Peritoneum (tissue), 1 donor: ENCODE results near the gene PLBD2.

- PRO-cap: no peak
Observed at GRCh38 chr12:113232287-113232849, 11.1 kb downstream of the TPCN1 start.

GRCh38 chr12:113259256-113260592 lies 38.5 kb downstream of the TPCN1 start:
- PRO-cap: no peak

DNA sequence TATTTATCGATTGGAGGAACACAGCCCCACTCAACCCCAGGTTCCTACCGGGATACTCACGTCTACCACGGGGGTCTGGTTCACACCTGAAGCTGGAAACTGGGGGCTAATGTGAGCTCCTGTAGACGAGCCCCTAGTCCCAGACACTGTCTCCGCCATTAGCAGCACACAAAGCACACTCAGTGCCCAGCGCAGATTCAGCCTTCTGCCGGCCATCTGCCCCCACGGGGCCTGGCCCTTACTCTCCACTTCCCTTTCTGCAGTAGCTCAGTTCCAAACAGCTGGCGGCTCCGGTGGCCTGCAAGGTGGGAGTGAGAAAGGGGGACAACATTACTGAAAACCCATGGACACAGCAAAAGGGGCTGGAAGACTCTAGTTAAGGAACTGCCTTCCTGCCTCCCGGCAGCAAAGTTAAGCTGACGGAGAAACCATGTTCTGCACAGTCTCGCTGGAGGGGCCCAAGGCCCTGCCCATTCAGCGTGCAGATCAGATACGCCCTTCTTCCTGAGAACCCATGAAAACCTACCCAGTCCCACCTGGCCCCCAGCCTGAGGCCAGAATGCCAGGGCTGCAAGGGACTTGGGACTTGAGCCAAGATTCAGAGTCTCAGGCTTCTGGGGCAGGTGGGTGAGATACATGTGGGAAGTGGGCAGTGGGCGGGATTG lies 2.1 kb downstream of the SLC8B1 start:
- PRO-cap: no peak

DNA sequence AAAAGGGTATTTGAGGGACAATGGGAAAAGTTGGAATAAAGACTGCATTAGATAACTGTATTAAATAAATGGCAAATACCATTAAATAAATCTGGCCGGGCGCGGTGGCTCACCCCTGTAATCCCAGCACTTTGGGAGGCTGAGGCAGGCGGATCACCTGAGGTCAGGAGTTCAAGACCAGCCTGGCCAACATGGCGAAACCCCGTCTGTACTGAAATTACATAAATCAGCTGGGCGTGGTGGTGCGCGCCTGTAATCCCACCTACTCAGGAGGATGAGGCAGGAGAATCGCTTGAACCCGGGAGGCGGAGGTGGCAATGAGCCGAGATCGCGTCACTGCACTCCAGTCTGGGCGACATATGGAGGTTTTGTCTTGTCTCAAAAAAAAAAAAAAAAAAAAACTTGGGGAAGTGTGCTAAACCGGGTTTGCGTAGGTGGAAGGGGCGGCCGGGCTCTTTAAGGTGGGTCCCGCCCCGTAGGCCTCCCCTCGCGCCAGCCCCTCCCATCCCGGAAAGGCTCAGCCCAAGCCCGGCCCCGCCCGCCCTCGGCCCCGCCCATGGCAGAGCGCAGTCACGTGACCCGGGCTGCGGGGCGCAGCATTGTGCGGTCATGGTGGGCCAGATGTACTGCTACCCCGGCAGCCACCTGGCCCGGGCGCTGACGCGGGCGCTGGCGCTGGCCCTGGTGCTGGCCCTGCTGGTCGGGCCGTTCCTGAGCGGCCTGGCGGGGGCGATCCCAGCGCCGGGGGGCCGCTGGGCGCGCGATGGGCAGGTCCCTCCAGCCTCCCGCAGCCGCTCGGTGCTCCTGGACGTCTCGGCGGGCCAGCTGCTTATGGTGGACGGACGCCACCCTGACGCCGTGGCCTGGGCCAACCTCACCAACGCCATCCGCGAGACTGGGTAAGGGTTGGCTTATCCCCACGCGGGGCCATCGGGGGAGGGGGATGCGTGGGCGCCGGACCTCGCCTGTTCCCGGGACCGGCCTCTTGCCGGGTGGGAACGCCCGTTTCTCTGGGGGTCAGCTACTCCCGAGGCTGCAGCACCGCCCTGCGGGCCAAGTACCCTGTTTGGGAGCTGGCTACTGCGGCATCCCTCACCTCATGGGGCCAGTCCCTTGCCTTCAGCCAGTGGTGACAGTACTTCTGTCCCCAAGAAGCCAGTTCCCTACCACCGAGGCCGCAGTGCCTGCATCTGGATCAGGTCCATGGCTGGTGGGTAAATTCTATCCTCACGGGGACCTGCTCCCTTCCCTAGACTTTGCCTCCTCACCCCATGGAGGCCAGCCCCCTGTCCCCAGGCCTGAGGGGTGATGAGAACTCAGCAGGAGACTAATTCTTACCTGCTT lies at the start of gene PLBD2:
PLBD2 (plus strand) TSS at position 596 of the 1,344 bp plus-strand sequence.
- PRO-cap: unidirectional peak, plus-strand start at position 599 of the sequence

DNA sequence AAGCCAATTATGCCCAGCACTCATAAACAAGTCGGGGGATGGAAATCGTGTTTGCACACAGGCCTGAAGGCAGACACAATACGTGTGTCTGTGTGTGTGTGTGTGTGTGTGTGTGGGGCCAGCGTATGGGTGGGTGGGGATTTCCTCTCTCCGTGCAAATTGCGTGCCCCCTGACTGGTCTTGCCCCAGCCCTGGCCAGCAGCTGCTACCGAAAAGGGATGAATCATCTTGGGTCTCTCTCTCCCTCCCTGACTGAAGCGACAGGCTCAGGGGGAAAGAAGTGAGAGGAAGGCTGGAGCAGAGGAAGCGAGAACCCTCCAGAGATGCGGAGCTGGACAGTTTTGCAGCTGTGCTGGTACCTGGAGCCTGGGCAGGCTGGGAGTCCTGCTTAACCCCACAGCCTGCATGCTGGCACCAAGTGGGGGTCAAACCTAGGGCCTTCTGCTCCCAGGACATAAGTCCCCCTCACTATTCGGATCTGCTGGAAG lies 103.0 kb downstream of the RBM19 start:
- PRO-cap: no peak

DNA sequence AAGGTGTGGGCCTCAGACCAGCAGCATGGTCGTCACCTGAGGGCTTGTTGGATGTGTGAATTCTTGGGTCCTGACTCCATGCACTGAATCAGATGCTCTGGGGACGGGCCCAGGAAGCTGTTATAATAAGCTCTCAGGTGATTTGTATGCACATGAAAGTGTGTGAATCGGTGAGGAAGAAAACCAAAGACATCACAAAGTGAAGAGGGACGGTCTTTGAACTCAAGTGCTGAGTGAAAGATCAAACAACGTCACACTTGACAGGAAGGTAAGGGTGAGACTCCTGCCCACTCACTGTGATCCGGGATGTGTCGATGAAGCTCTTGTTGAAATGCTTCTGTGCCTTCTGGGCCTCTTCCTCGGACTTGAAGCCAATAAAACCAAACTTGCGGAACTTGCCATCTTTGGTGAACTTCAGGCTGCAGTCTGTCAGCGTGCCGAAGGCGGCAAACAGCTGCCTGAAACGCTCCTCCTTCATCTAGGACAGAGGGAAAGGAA lies 4.1 kb downstream of the RBM19 start:
- PRO-cap: no peak

GRCh38 chr12:114407908-114408420 lies 2.0 kb upstream of the TBX5 start:
- PRO-cap: no peak

DNA sequence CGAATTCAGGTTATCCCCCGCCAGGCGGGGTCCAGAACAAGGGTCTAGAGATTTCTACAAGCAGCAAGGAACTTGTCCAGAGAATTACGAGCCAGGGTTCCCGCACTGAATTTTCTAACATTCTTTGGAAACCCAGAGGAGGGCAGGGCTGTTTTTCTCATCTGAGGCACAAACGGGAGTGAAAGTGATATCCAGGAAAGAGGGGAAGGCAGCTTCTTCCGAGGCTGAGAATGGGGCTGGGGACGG lies 16.2 kb downstream of the TBX3 start:
- PRO-cap: no peak

DNA sequence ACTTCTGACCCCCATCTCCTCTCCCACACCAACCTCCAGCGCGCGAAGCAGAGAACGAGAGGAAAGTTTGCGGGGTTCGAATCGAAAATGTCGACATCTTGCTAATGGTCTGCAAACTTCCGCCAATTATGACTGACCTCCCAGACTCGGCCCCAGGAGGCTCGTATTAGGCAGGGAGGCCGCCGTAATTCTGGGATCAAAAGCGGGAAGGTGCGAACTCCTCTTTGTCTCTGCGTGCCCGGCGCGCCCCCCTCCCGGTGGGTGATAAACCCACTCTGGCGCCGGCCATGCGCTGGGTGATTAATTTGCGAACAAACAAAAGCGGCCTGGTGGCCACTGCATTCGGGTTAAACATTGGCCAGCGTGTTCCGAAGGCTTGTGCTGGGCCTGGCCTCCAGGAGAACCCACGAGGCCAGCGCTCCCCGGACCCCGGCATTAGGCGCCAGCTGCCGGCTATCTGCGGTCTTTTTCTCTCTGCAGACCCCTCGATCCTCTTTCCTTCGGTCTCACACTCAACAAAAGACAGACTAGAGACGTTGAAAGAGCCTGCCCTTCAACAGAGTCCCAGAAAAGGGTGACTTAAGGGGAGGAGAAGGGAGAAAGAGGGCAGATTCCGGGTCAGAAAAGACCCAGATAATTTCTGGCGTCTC lies 3.0 kb upstream of the TBX3 start:
- PRO-cap: no peak

- PRO-cap: no peak
Observed at GRCh38 chr12:114773901-114774391, 90.0 kb upstream of the TBX3 start.

GRCh38 chr12:114812848-114813137 lies 128.8 kb upstream of the TBX3 start:
- PRO-cap: no peak

DNA sequence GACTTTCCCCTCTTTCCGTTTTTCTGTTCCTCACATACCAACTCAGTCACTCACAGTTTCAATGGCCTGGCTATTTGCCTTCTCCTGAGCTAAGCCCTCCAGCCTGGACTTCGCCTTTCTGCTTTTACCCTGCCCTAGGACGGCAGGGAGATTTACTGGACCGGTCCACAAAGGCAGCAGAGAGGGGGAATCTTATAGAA lies 219.1 kb upstream of the TBX3 start:
- PRO-cap: no peak

GRCh38 chr12:115093926-115094549 lies 410.1 kb upstream of the TBX3 start:
- PRO-cap: no peak

GRCh38 chr12:115135772-115136376 lies 451.9 kb upstream of the TBX3 start:
- PRO-cap: no peak

- PRO-cap: no peak
Observed at GRCh38 chr12:115335708-115336135, 651.7 kb upstream of the TBX3 start.

- PRO-cap: no peak
Observed at GRCh38 chr12:115623712-115624113, 653.8 kb downstream of the MED13L start.

DNA sequence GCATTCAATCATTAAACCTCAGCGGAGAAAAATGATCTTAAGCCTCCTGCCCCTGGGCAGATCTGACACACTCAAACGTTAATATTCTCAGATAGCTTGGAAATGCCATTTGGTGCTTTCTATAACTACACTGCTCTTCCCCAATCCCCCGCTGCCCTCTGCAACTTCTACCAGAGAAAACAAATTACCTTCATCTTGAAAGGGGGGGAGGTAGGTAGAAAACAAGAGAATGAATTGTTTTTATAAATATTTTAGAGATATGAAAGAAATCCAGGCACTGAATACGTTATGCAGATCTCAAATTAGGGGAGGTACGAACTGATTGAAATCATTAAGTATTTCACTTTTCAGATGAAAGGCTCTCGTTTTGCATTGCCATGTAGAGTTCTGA lies 521.1 kb downstream of the MED13L start:
- PRO-cap: no peak

- PRO-cap: no peak
Observed at GRCh38 chr12:115791329-115791900, 486.1 kb downstream of the MED13L start.

GRCh38 chr12:116028513-116028879 lies 249.0 kb downstream of the MED13L start:
- PRO-cap: no peak

DNA sequence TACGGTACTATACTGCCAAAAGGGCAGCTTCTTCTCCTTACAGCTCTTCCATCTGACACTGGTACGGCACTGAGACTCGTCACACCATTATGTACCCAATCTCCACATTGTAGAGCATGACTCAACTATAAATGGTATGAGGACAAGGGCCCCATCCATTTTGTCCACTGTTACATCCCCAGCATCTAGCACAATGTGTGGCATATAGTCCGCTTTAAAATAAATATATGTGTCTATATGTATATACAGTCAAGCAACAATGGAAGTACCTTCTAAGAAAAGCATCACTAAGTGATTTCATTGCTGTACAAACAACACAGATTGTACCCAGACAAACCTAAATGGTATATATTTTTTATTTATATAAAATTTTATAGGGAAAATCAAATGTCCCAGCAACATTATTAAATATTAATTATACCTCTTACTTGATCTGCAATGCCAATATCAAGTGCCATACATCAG lies 212.8 kb downstream of the MED13L start:
- PRO-cap: no peak